SK-MEL-5 (cell line): ENCODE measurements around a stretch of chr7.

DNA sequence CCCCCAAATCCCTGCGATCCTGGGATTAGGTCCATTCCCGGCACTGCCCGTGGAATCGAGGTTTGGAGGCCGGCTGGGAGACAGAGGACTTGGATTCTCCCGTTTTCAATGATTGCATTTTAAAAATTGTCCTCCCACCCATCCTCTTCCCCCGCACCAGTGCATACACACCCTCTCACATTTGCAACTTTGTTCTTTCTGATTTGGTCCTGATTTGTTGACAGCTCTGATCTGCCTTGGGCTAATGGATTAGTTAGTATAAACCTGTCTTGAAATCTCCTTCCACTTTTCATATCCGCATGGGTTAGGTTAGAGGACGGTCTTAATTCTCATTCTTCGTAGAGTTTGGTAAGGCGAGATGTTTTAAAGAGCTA, 941 bp downstream of the AHR start:
RAMPAGE:
- cytosol, long total RNA, result no peak
- long total RNA, result no peak
- nucleus, long total RNA, result no peak

DNA sequence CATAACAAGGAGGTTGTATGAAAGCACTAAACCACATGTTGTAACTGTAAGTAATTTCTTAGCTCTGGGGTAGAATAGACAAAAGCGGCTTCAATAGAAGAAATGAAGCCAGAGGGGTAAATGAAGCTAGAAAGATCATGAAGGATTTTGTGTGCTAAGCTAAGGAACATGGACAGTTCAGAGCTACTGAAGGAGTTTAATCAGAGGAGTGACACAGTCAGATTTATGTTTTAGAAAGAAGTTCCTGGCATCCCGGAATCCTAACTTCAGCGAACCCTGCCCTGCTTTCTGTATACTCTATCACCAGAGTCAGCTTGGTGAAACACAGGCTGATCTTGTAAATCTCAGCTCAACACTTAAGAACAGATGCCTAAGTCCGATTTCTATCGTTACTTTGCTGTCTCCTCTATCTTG, 9.0 kb downstream of the AHR start:
RAMPAGE:
- cytosol, long total RNA, result no peak
- long total RNA, result no peak
- nucleus, long total RNA, result no peak

DNA sequence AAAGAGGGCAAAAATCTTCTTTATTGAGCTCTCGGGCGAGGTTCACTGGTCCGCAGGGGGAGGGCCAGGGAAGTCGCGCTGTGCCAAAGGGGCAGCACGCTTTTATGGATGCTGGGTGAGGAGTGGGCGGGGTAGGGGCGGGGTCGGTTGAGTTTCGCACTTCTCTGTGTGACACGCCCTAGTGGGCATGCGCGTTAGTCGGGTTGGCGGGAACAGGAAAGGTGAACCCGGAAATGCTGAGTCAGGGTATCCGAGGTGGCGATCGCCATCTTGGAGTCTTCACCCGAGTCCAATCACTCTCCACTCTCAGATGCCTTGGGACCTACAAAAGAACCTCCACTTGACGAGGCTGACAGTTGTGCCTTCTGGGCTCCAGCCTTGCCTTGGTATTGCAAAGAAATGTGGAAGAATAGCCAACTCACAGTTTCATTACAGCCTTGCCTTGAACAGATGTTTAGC, 64.0 kb downstream of the AHR start:
RAMPAGE:
- cytosol, long total RNA, result no peak
- long total RNA, result no peak
- nucleus, long total RNA, result no peak

GRCh38 chr7:17370122-17370437, 71.6 kb downstream of the AHR start:
RAMPAGE:
- cytosol, long total RNA, result no peak
- long total RNA, result no peak
- nucleus, long total RNA, result no peak

DNA sequence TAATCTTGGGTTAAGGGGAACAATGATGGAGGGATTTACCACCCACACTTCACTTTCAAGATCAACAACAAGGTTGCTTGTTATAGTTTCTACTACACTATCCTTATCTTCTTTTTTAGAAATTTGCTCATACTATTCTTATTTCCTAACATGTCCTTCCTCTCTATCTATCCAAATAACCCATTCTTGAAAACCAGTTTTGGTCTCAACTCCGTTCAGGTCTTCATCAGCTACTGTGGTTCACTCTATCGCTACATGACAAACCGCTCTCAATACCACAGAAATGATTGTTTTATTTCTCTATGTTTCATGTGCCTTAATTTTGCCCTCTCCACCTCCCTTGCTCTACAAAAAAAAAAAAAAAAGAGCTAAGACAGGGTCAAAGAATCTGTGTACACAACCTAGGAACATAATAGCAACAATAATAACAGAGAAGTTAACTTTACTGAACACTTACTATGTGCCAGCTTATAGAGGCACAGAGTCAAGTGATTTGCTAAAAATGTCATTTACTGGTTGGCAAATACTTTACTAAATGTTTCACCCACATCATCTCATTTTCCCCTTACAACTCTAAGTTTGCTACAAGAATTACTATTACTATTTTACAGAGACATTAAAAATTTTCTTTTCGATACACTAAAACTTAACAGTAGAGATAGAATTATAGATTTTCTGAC, 53.5 kb downstream of the SNX13 start:
RAMPAGE:
- cytosol, long total RNA, result no peak
- long total RNA, result no peak
- nucleus, long total RNA, result no peak

DNA sequence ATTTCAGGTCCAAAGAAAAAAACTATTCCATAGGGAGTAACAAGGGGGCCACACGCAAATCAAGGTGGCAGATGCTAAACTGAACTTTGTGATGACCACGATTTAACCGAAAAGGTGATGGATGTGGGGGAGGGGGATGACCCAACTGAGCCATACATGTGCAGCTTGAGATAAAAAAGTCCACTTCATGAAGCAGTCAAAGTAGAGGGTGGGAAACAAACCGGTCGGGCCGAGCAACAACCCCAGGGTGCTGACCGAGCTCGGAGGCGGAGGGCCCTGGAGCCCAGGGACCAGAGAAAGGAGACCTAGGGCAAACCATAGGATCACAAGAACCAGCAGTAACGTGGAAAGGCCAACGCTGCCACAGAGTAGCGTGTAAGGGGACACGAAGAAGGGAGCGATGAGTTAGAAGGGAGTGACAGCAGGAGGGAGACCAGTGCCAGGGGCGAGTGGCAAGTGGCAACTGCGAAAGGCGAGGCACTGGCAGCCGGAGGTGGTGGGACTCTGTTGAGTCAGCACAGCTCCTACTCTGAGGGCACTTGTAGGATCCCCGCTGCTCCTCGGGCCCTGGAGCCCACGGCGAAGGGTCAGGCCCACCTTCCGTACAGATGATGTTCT, 584 bp downstream of the SNX13 start:
RAMPAGE:
- cytosol, long total RNA, result no peak
- long total RNA, result no peak
- nucleus, long total RNA, result no peak

GRCh38 chr7:18019577-18020000, 8.1 kb downstream of the PRPS1L1 start:
RAMPAGE:
- cytosol, long total RNA, result no peak
- long total RNA, result no peak
- nucleus, long total RNA, result no peak

RAMPAGE:
- cytosol, long total RNA, result no peak
- long total RNA, result no peak
- nucleus, long total RNA, result no peak
These were observed 10.7 kb upstream of the PRPS1L1 start for GRCh38 chr7:18038338-18038787.

GRCh38 chr7:18508299-18508804, 12.8 kb downstream of the HDAC9 start:
RAMPAGE:
- cytosol, long total RNA, result no peak
- long total RNA, result no peak
- nucleus, long total RNA, result no peak

GRCh38 chr7:18814353-18814781, 303.1 kb downstream of the TWIST1 start:
RAMPAGE:
- cytosol, long total RNA, result no peak
- long total RNA, result no peak
- nucleus, long total RNA, result no peak

DNA sequence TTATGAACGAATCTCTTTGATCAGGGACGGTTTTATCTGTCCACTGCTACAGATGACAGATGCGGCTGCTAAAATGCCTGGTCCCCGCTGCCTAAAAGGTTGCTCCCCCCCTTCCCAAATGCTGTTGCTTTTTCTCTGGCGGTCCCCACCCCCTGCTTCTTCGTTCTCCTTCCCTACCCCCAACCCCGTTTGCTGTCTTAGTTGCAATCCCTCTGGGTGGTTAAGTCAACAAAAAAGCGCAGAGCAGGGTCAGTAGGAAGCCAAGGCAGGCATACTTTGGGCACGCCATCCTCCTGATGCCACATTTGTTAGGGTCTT, 9.4 kb downstream of the TWIST1 start:
RAMPAGE:
- cytosol, long total RNA, result no peak
- long total RNA, result no peak
- nucleus, long total RNA, result no peak

RAMPAGE:
- cytosol, long total RNA, result no peak
- long total RNA, result no peak
- nucleus, long total RNA, result no peak
These were observed 5.2 kb downstream of the TWIST1 start for GRCh38 chr7:19112115-19112755.

DNA sequence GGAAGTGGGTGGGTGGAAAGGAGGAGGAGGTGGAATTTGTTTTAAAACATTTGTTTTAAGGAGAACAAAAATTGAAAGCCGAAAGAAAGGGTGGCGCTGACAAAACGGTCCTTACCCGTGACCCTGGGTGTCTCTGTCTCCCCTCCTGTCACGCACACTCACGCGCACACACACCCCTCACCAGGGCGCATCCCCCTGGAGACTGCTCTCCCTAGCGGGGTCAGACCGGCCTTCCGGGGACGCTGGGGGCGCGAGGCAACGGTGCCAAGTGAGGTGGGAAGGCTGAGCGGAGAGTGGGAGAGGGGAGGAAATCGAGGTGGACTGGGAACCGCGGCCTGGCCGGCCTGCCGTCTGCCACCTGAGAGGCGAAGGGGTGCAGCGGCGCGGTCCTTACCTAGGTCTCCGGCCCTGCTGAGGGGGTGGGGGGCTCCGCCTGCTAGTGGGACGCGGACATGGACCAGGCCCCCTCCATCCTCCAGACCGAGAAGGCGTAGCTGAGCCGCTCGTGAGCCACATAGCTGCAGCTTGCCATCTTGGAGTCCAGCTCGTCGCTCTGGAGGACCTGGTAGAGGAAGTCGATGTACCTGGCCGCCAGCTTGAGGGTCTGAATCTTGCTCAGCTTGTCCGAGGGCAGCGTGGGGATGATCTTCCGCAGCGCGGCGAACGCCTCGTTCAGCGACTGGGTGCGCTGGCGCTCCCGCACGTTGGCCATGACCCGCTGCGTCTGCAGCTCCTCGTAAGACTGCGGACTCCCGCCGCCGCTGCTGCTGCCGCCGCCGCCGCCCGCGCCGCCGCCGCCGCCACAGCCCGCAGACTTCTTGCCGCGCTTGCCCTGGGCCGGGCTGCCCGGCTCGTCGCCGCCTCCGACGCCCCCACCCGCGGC, 918 bp downstream of the TWIST1 start:
RAMPAGE:
- cytosol, long total RNA, result no peak
- long total RNA, result no peak
- nucleus, long total RNA, result no peak

DNA sequence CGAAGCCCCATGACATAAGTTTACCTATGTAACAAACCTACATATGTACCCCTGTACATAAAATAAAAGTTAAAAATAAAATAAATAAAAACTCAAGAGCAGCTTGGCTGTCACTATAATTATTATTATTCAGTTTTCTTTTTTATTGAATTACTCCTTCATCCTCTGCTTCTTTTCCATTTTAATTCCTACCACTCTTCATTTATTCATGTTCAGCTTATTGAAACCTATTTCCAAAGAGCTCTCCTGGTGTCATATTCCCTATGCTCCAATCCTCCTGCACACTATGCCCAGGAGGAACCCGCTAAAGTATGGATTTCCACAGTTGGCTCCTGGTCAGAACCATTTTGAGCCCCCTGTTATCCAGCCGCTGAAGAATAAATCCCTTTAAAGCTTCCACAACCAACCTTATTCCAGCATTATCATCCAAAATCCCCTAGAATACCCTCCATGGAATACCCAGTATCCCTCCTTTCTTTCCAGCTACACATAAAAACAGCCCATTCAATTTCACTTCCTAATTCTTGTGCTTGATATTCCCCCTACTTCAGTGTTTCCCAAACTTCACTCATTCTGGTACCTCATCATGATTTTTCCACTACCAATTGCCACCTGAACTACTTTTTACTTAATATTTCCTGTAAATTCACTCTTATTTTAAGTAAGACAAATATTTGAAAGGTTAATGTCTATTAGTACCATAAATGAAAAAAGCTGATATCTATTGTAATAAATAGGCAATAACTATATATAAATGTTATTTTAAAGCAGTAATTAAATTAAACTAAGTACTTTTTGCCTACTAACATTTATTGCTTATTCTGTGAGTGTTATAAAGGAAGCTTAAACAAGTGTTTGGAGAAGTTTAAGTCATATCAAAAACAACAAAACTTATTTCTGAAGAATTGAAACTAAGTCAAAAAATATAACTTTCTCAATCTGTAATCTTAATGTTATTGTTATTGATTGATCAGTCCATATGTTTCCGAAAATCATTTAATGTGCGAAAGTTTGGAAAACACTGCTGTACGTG, 3.0 kb downstream of the MACC1 start:
RAMPAGE:
- cytosol, long total RNA, result no peak
- long total RNA, result no peak
- nucleus, long total RNA, result no peak

DNA sequence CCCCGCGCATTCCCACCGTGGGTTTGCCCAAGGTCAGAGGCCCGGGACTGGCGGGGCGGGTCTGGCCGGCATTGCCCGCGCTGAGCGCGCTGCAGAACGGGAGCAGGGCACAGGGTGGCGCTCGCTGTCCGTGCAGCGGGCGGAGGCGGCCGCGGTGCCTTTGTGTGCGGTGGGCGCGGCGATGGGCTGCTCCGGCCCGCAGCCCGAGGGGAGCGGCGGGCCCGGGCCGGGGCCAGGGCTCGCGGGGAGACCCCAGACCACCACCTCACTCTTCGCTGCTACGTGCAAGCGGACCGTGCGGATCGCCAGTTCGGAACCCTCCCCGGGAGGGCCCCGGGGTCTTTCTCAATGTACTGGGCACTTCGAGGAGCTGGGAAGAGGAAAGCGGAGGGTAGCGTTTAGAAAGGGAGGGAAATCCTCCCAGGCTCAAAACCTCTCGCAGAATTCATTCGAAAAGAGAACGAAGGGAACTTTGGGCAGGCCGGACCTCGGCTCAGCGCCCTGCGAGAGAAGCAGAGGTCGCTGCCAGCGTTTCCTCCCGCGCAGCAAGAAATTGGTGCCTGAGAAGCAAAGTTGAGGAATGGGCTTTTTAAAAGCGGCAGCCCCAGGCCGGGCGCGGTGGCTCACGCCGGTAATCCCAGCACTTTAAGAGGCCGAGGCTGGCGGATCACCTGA, 8.5 kb downstream of the SP8 start:
RAMPAGE:
- cytosol, long total RNA, result no peak
- long total RNA, result no peak
- nucleus, long total RNA, result no peak

GRCh38 chr7:21604809-21605422, 62.1 kb downstream of the DNAH11 start:
RAMPAGE:
- cytosol, long total RNA, result no peak
- long total RNA, result no peak
- nucleus, long total RNA, result no peak

DNA sequence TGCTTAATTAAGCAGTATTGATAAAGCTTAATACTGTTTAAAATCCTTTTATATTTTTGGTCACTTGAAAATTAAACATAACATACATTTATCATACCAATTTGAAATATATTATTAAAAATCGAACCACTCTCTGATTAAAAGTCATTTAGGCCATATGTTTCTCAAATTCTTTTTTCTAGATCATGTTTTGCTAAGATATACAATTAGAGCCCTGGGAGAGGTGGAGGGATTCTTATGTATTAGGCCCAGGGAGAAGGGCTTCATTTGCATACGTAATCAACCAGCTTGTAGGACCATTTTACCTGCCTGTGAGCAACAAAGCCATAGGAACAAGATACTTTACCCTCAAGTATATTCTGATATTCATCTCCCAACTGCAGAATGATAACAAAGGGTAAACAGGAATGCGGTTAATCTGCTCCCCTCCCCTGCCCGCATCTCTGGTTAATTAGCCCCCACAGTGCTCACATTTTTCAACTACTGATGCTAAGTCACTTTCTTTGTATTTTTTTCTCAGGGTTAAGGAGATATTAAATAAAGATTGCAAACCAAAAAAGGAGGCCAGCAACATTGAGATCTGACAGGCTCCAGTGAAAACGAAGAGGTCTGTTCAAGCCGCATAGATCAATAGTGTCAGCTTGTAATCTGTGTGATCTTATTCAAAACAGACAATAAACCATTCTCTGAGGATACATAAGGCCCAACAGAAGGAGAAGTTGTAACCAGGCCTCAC, 203.5 kb downstream of the RAPGEF5 start:
RAMPAGE:
- cytosol, long total RNA, result no peak
- long total RNA, result no peak
- nucleus, long total RNA, result no peak

DNA sequence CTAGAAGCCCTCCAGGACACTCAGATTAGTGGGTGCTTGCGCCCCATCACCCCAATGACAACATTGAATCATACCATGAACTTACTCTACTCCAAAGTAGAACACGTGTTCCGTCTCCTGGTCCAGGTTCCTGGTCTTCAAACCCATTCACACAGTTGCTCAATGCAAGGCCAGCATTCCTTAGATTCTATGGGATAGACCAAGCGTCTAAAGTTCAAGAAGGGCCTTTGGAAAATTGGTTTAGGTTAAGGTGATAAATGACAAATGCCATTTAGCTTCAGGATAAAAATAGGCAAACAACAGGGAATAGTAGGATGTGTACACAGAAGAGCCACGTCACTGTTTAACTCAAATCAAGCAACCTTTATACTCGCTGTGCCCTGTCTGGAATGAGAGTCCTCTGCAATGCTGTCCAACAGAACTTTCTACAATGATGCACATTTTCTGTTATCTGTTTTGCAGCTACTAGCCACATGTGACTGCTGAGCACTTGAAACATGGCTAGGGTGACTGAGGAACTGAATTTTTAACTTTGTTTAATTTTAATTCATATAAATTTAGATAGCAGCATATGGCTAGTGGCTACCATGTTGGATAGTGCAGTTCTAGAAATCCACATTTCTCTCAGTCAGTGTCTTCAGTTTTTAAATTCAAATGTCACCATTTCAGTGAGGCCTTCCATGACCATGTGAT, 2.4 kb upstream of the RAPGEF5 start:
RAMPAGE:
- cytosol, long total RNA, result no peak
- long total RNA, result no peak
- nucleus, long total RNA, result no peak

DNA sequence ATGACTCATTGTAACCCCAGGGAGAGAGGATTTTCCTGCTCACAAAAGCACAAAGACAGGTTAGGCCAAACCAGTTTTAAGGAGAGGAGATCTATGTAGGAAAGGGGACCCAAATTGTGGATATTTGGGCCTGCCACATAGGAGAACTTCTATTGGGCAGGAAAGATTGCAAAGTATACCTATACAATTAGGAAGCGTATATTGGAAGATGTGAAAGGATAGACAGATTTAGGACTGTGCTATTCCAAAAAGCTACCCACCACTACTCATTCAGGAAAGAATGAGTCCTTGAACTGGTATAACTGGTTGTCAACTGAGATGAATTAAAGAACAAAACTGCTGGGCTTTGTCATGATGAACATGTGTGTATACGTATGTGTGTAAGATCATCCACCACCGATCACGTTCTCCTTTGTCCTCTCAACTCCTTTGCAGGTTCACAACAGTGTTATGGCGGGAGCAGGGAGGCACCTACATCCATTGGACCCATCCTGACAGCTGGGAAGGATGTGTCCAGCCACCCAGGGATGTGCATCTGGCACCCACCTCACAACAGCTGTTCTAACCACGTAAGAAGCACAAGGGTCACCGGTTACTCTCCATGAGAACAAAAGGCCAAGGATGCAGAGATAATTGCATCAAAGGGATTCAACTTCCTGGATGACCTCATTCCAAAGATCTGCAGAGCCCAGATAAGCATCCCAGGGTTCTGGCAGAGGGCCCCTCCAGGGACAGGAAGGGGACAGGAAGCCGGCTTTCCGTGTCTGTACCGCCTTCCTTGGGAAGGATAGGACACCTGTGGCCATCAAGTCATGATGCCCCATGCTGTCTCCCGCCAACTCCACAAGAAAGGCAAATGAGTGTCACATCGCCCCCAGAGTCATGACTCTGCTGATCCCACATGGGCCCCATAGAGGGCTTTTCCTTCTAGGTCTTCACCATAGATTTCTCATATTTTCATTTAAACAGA, 66.2 kb downstream of the STEAP1B start:
RAMPAGE:
- cytosol, long total RNA, result no peak
- long total RNA, result no peak
- nucleus, long total RNA, result no peak

DNA sequence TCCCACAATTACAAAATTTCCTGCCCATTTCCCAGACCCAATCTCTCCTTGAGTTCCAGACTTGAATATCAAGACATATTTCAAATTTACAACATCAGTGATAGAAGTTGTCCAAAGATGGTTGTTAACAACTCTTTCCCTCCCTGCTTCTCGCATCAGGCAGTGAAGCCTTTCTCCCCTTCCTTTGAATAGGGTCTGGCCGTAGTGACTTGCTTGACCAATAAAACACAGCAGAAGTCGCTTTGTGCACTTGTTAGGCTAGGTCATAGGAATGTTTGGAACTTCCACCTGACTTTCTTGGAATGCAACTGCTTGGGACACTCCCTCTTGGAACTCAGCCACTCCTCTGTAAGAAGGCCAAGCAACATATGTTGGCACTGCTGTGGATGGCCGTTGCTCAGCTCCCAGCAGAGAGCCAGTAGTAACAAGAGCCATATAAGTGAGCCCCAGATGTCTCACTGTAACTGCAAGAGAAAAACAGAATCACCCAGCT, 83.2 kb upstream of the STEAP1B start:
RAMPAGE:
- cytosol, long total RNA, result no peak
- long total RNA, result no peak
- nucleus, long total RNA, result no peak